Natural killer cell (primary cell): ENCODE measurements around the genes DEK and CDKAL1.

DNA sequence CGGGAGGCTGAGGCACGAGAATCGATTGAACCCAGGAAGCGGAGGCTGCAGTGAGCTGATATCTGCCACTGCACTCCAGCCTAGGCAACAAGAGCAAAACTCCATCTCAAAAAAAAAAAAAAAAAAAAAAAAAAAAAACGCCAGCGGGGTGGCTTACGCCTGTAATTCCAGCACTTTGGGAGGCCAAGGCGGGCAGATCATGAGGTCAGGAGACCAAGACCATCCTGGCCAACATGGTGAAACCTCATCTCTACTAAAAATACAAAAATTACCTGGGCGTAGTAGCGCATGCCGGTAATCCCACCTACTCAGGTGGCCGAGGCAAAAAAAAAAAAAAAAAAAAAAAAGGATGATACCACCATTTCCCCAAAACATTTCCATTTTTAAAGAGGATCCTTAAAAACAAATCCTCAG, 72.7 kb downstream of the STMND1 start:
- PRO-cap: no peak

- PRO-cap: no peak
Observed at GRCh38 chr6:17277229-17277837, 3.8 kb upstream of the RBM24 start.

DNA sequence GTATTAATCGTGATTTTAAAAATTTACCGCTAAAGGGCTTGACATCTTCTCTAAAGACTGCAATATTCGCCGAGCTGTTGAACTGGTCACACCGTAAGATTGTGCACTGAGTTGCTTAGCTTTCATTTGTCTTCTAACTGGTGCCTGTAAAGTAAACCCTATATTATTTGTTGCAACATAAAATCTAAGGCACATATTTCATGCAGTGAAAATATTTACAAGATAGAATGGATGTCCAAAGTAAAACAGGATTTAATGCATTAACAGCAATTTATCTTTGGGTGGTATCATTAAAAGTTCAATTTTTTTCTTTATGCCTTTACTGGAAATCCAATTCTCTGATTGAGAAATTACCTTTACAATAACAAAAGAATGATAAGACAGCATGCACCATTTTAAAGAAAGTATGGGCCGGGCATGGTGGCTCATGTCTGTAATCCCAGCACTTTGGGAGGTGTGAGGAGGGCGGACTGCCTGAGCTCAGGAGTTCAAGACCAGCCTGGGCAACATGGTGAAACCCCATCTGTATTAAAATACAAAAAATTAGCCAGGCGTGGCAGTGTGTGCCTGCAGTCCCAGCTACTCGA, 37.2 kb downstream of the NUP153 start:
- PRO-cap: no peak

DNA sequence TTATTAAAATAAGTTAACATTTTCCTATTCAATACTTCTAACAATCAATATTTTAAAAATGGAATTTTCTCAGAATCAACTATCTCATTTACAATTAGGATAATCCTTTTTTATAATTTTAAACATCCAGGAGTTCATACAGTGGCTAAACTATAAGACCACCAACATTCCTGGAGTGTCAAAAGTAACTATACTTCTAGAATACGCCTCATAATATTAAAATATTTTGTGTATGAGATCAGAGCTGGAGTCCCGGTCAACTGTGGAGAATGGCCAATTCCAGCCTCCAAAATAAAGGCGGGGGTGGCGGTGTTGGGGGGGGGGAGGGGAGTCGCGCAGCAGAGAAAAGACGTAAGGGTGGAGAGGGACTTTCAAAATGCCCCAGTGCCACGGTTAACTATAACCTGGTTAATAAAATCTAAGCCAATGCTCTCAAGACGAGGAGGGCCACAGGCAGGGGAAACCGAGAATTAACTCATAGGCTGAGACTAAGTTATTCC, 1.4 kb downstream of the NUP153 start:
- PRO-cap: no peak

- PRO-cap: no peak
Observed at GRCh38 chr6:17855363-17856346, 131.8 kb downstream of the KIF13A start.

GRCh38 chr6:17897664-17898126, 89.7 kb downstream of the KIF13A start:
- PRO-cap: no peak

DNA sequence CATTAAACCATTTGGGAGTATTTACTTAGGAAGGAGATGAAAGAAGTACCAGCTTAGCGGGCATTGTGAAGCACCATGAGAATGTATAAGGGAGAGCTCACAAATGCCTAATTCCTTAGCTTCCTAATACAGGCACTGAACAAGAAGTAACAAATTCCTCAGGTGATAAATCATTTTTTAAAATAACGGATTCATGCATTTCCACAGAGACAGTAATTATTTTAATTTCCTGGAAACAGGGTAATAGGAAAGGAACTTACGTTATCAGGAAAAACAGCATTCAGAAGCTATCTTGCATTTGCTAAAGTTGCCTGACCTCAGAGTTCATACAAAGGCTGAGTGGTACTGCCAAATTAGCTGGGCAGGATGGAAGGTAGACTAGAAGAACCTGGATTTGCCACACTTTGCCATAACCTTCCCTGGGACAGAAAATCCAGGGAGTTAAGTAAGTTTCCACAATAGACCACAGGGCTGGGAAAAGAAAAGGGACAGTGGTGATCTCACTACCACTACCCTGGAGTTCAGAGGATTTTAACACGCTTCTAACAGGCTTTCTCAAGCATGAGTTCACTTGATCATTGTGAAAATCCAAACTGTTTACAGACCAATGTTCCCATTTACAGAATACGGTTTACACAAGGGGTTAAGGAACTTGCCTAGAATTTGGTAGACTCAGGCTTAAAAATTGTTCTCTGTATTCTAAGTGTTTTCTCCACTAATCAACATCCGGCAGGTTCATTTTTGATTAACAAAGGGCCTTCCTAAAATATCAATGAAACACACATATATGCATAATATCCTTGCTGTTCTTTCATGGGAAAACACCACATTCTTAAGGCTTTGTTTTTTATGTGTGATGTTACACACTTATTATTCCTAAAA, 57.0 kb downstream of the KIF13A start:
- PRO-cap: no peak

DNA sequence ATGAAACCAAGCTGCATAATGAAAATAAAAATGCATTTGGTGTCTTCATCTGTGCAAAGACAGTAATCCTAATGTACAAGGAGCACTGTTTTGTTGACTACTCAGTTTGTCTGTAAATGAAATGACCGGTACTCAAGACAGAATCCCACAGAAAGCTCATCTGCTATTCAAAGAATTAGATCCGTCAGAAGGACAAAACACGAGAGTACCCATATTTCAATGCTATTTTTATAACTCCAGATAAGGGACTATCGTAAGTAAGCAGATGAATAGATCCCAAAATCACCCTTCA, 2.5 kb downstream of the KIF13A start:
- PRO-cap: no peak

DNA sequence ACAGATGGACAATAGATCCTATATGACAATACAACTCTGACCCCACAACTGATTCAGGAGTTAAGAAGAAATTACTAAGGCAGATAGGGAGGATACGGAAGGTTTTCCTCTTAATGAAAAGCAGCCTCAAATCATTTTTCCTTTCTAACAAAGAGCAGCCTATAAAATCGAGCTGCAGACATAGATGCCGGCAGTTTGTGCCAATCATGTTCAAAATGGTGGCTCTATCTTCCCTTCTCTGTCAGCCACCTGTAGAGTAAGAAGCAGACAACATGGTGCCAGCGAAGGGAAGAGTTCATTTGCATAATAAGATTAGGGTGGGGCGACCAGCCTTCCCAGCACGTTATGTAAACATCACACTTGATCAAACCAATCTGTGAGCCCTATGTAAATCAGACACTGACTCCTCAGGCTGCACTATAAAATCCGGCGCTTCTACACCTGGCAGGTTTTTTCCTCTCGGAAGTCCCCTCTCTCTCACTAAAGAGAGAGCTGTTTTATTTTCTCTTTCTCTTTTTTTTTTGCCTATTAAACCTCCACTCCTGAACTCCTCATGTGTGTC, 13.1 kb downstream of the TPMT start:
- PRO-cap: no peak

- PRO-cap: no peak
Observed at GRCh38 chr6:18159749-18160129, 4.5 kb downstream of the KDM1B start.

GRCh38 chr6:18196834-18197557, 41.8 kb downstream of the KDM1B start:
- PRO-cap: no peak

- PRO-cap: bidirectional peak, plus-strand start at chr6:18264519, minus-strand start at chr6:18264524; bidirectional peak, plus-strand start at chr6:18264878, minus-strand start at chr6:18264825
Observed at GRCh38 chr6:18264083-18265238, at the start of gene DEK. Gene DEK, minus strand, starts transcription at chr6:18264530.

DNA sequence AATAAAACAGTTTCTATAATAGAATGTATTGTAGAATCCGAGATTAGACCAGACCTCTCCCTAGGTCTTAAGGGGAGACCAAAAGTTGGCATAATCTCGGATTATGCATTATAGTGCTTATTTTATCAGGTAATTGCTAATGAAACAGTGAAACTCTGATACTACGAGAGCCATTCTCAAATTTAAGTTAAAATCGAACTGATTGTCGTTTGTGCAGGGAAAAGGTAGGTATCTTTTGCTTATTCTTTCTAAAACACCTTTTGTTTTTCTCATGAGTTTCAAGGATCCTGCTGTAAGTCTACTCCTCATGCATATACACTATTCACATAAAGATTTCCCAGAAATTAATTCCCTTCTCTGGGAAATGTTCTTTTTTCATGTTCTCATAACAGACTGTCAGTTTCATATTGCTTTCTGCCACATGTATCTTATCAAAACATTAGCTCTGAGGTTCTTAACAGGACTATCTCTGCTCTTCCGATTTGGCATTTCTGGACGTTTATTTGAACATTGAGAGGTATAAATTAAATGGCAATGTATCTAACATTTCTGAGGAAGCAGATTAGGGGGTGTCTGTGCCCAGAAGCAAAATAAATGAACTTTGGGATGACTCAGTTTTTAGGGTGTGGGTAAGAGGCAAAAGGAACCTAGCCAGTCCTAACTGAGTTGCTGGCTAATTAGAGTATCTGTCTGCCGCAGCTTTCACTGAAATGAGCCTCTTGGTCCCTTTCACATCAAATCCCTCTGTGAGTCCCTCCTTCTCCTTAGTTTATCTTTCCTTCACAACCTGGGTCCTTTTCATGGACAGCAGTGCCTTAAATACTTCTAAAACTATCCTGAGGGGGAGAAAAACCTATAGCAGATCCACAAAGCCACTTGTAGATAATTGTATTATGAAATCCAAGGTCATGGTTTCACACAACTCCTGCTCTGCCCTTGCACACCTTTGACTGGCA, 979 bp downstream of the RNF144B start:
- PRO-cap: no peak

- PRO-cap: no peak
Observed at GRCh38 chr6:18501571-18502189, 114.5 kb downstream of the RNF144B start.

DNA sequence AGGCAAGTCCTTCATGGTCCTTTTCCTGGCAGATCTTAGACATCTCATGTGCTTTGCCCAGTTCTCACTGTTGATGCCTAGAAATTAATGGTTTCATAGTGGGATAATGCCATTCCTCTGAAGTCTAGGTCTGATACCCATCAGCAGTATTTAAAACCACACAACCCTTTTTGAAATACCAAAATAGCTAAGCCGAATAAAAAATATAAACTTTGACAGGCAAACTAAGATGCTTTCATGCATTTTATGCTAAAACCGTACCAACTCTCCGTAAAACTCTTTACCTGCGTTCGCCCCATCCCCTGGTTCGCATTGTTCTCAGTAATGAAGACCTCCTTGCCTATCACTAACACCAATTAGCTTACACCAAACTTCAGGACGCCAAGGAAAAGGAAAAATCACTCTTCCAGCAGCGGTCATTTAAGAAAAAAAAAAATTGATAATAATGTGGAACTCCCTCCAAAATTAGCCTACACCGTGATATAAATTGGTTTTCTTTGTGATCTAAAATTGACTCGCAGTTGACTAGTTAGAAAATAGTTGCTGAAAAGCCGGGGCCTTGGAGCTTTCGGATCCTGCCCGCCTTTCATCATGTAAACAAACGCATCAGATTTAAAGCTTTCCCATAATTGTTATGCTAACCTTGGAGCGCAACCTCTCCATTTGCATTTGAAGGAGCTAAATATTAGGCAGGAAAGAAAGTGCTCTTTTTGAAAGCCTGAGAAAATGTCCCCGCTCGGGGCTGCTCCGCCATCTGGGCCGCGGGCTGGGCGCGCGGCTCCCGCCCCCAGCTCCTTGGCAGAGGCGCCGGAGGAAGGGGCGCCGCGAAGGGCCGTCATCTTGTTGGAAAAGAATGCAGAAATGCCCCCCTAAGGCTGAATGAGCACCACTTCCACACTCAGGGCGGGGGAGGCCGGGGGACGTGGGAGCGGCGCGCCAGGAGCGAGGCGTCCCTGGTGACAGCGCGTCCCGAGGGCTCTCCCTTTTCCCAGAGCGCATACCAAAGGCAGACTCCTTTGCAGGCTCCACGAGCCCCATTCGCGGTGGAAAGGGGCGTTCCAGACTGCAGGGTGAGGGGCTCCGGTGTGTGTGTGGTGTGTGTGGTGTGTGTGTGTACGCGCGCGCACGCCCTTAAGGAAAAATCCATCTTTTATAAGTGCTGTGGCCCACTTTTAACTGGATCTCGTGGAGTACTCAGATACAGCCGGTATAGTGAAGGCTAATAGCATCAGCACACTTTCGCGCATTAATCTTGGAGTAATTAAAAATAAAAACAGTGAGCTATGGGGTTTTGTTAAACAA, 145.8 kb upstream of the ID4 start:
- PRO-cap: no peak

DNA sequence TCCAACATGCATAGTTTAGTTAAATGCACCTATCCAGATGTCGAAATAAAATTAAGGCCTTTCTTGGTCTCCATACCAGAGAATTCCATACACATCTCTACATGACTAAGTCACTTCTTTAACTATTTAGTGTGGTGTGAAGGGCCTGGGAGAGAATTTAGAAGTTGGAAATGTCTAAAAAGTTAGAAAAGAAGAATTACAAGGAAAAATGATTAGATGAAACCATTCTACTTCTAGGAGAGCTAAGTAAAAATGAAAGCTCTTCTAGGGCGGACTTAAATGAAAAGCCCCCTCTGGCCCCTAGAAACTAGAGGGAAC, 65.6 kb downstream of the ID4 start:
- PRO-cap: no peak

DNA sequence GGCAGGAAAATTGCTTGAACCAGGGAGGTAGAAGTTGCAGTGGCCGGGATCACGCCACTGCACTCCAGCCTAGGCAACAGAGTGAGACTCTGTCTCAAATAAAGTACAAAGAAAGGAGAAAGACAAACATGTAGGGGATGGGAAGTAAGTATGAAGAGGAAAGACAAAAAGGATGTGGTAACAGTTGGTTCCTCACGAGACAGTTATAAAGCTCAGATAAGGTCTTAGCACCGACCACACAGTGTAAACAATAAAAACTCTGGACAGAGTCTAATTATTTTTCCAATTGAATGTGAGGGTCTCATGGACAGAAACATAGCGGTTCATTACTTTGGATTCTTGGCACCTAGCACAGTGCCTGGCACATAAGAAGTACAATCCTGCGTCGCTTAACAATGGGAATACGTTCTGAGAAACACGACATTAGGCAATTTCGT, 38.4 kb downstream of the MBOAT1 start:
- PRO-cap: no peak

DNA sequence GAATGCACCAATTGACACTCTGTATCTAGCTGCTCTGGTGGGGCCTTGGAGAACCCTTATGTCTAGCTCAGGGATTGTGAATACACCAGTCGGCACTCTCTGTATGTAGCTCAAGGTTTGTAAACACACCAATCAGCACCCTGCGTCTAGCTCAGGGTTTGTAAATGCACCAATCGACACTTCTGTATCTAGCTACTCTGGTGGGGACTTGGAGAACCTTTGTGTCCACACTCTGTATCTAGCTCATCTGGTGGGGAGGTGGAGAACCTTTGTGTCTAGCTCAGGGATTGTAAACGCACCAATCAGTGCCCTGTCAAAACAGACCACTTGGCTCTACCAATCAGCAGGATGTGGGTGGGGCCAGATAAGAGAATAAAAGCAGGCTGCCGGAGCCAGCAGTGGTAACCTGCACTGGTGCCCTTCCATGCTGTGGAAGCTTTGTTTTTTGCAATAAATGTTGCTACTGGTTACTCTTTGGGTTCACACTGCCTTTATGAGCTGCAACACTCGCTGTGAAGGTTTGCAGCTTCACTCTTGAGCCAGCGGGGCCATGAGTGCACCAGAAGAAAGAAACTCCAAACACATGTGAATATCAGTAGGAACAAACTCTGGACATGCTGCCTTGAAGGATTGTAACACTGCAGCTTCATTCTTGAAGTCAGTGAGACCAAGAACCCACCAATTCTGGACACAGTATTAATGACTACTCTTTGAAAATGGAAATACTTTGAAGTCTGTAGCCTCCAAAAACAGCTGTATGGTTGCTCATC, 89.8 kb upstream of the MBOAT1 start:
- PRO-cap: no peak

GRCh38 chr6:20534253-20534927, at the start of gene CDKAL1:
Gene CDKAL1, plus strand, starts transcription at chr6:20534457.
- PRO-cap: unidirectional peak, plus-strand start at chr6:20534461; unidirectional peak, plus-strand start at chr6:20534729

GRCh38 chr6:20600823-20601930, 66.9 kb downstream of the CDKAL1 start:
- PRO-cap: no peak